Natural killer cell (primary cell): Measurements from ENCODE around the genes CLPSL1 and C6orf89.

DNA sequence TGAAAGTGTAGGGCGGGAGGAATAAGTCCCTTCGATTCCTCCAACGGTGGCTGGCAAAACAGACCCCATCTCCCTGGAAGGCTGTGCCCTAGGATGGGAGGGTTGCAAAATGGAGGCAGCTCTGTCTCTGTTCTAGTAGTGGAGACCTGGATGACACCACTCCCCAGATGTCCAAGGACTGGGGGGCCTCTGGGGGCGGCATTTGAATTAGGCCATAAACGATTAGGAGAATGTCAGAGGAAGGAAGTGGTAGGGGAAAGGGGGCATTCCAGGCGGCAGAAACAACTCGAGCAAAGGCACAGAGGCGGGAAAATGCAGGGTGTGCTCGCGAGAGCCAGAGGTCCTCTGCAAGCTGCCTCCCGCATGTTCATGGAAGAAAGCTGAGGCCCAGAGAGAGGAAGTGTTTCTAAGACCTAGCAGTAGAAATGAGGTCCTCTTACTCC lies 18.9 kb upstream of the ARMC12 start:
- PRO-cap, result no peak

DNA sequence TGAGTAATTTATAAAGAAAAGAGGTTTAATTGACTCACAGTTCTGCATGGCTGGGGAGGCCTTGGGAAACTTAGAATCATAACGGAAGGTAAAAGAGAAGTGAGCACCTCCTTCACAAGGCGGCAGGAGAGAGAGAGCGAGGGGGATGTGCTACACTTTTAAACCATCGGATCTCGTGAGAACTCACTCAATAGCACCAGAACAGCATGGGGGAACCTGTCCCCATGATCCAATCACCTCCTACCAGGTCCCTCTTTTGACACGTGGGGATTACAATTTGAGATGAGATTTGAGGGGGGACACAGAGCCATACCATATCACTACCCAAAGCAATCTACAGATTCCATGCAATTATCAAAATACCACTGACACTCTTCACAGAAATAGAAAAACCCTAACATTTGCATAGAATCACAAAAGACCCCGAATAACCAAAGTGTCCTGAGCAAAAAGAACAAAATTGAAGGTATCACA lies 16.1 kb upstream of the CLPSL2 start:
- PRO-cap, result no peak

DNA sequence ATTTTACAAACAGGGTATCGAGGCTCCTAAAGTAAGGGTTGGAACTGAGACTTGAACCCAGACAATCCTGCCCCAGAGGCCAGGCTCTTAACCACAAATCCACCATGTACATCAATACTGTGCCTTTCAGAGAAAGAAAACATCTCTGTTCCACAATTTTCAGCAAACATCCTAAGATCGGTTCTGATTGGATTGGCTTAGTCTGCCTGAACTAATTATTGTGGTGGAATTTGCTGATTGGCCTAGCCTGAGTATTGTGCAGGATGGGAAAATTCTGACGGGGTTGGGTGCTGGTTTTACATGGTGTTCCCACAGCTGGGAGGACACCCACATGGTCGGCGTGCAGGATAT lies at the start of gene CLPSL1:
TSS of gene CLPSL1 (plus strand) at position 299 of the 351 bp plus-strand sequence.
- PRO-cap, result no peak

DNA sequence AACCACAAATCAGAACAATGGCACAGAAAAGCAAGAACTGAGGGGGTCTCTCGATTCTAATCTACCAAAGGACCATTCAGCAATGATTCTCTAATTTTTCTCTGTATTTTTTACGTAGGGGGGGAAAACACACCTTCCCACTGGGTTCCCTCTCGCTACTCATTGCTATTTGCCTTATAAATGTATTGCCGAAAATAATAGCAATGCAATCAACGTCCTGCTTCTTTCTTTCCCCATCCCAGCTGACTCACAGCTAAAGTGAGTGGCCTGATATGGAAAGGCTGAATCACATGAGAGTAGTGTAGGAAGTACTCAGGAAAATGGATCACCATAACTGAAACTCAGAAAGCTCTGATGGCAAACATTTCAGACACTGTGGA lies 49.2 kb upstream of the SRPK1 start:
- PRO-cap, result no peak

GRCh38 chr6:36118964-36120170 lies 10.9 kb upstream of the MAPK13 start:
- PRO-cap, result no peak

DNA sequence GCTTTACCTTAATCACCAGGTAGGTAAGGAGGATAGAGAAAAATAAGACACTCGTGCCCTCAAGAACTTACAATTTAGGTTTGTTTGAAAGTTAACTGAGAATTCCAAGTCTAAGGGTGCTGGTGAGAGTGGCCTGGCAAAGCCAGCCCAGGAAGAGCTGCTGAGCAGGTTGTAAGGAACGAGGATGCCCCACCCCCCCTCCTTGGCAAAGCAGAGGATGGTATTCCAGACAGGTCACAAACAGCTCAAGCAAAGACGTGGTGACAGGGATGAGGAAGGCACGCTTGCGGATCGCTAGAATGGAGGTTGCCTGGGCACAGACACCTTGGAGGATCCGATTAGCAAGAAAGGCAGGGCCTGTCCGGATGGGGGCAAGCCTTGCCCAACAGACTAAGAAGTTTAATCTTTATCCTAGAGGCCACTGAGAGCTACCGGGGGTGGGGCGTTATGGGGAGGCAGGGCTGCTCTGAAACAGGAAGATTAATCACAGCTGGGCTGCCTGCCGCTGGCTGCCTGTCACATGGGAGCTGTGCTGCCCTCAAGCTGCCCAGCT lies 9.4 kb upstream of the MAPK13 start:
- PRO-cap, result bidirectional peak, plus-strand start at position 483 of the sequence, minus-strand start at position 363 of the sequence

GRCh38 chr6:36131192-36131431 lies 799 bp downstream of the MAPK13 start:
- PRO-cap, result no peak

DNA sequence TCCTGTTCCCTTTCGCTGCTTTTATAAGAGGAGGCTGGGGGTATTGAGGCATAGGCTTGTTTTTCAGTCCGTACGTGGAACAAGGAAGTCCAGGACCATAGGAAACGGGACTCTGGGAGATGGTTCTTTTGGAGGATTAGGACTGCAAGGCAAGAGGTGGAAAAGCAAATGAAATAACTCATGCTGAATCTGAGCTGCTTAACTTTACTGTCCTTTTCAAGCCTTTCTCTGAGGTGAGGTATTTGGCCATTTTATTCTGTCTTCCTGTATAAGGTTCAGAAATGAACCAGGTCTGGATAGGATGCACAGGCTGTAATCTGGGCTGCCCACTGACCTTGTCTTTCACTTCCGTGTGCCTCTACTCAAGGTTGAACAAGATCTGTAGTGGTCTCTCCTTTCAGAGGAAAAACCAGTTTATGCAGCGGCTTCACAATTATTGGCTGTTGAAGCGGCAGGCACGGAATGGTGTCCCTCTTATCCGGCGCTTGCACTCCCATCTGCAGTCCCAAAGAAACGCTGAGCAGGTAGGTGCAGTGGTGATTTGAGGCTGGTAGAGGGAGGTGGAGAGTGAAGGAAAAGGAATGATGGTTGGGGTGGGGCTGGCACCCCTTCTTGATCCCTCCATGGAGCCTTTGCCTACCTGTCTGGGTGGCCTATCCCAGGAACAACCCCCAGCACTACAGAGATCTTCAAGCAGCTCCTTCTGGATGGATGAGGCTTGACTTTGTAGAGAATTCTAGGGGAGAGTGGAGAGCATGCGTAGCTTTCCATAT lies 7.9 kb downstream of the BRPF3 start:
- PRO-cap, result unidirectional peak, plus-strand start at position 51 of the sequence

- PRO-cap, result no peak
Measured at GRCh38 chr6:36244776-36245113, 25.1 kb upstream of the PNPLA1 start.

GRCh38 chr6:36314054-36314727 lies 22.5 kb downstream of the BNIP5 start:
- PRO-cap, result unidirectional peak, minus-strand start at chr6:36314338

DNA sequence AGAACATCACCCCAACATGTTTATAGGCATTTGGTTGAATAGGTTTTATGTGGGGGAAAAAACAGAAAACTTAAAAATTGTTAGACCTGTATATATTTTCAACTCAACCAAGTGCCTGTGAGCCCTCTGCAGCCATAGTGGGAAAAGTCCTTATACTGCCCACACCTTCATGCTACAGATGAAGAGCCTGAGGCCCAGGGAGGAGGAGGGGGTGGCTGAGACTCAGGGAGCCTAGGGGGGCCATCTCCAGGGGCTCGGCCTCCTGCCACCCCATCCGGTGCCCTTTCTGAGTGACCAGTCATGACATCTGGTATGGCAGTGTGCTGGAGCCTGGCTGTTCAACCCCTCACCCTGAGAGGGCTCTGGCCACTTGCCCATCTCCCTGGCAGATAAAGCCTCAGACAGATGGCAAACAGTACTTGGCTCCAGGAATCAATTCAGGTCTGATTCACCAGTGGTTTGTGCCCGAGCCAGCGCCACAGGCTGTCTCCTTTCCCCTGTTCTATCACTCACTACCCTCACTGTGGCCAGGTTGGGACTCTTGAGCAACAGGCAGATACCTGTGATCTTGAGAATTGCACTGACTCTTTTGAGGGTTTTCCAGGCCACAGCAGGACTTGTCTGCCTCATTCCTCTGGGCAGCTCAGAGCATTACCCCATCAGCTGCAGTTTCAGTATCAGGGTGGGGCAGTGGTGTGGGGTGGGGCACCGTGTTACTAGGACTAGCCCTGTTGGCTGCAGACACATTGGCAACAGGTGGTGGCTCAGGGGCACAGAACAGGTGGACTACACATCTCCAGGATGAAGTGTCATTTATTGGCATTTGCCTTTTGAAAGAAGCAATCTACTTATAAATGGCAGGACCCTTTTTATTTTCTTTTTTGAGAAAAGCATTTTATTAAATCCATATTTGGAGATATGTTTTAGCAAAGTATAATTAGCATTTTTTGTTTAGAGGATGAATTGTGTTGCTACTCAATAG lies 22.9 kb downstream of the SRSF3 start:
- PRO-cap, result no peak

DNA sequence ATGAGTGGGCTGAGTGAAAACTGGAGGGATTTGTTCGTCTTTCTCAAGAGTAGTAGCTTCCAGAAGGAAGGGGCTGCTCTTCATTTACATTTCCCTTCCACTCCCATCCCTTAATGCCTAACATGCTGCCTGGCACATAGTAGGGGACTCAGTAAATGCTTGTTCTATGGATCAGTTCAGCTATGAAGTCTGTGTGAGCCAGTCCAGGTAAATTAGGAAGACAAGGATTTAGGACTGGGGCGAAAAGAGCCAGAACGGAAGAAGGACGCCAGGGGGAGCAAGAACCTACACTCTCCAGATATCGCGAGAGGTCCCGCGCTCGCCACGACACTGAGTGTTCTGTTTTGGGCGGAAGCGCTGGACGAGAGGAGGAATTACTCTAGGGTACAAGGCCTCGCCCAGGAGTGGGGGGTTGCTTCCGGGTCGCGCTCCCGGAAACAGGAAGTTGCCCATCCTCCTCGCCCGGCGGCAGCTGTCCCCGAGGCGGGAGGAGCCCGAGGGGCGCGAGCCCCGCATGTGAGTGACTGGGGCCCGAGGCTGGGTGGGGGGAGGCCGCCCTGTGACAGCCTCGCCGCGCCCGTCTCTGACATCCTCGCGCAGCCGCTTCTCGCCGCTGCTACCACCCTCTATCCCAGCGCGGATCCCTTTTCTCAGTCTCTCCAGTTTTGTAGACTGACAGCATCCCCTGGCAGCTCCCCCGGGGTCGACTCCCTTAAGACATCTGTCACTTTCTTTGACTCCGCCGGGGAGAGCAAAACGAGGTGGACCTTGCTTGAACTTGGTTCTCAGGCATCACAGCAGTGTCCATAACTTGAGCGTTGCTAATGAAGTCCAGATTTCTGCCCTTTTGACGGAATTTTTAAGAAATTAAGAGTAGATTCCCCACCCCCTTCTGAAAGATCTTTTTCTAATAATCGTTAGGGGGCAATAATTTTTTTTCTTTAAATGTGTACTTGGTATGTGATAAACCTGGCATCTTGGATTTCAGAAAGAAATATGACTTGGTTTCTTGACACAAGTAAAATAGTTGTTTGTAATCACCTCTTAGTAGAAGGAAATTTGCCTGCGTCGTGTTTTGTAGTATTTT lies at the start of gene C6orf89:
TSS of gene C6orf89 (plus strand) at position 440 of the 1,087 bp plus-strand sequence.
- PRO-cap, result bidirectional peak, plus-strand start at position 499 of the sequence, minus-strand start at position 341 of the sequence

DNA sequence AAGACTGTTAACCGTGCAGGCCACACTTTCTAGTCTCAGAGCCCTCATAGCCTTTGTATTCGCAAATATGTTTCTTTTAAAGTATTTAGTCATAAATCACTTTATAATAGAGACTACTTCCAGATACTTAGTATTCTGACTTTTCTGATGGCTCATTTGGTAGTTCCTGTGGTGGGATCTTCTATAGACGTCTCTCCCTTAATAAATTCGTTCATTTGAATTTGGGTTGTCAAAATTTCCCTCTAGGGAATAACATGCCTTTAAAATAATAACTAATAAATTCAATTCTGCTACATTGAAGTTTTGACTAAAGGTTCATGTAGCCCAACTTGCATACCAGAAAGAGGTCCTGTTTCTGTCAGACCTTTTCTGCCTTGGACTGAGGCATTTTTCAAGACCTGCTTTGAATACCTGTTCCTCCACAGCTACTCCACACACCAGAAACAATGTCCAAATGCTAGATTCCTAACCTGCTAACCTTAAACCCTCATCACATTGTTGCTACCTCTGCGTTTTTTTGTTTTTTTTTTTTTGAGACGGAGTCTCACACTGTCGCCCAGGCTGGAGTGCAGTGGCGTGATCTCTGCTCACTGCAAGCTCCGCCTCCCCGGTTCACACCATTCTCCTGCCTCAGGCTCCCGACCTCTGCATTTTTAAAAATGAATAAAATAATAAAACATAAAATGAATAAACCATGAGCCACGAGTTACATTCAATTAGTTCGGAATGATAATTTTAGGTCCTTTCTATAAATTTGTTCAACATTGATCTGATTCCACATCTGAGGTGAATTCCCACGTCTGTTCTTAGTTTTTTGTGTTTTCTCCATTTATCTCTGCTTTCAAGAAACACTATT lies 1.1 kb downstream of the C6orf89 start:
- PRO-cap, result no peak

DNA sequence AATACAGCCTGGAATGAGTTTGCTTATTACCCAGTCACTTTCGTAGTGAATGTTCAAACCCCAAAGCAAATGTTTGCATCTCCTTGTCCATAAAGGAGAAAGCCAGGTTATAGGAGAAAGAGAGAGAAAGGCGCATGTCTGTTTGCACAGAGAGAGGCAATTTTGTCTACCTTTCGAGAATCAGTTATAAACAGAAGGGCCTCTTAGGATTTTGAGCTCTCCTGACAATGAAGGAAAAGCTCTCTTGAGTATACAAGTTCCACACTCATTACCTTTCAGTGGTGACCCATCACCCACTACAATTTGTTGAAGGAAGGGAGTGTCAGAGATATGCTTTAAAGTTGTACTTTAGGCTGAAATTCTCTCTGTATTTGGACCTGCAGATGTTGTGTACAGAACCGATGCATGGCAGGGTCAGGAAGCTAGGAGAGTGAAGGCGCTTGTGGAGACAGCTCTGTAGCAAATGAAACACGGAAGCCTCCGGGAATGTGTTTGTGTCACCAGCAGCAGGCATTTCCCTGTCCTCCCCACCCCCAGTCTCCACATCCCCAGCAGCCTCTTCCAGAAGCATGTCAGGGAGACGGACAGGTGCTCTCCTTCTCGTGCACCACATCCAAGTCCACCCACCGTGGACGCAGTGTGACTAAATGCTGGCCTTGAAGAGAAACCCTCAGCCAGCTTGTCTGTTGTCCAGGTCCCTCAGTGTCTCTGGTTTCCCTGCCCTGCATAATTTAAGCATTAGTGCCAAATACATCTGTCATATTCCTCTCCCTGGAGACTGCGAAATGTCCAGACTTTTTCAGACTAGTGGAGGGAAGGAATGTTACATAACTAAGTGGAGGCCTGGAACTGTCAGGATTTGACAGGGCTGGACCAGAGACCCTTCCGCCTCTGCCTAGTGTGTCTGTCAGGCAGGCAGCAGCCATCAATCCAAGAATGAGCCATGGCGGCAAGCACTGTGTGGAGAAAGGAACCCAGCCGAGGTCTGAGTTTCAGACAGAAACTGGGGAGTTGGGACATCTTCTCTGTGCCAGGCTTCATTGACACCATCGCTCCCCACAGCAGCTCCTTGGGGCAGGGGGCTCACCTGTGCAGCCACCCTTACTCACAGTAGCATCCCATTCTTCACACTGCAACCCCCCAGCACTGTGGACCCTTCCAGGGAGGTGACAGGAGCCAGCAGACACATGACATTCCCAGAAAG lies 26.8 kb upstream of the PI16 start:
- PRO-cap, result no peak

GRCh38 chr6:36928518-36929010 lies 26.0 kb upstream of the PI16 start:
- PRO-cap, result no peak

DNA sequence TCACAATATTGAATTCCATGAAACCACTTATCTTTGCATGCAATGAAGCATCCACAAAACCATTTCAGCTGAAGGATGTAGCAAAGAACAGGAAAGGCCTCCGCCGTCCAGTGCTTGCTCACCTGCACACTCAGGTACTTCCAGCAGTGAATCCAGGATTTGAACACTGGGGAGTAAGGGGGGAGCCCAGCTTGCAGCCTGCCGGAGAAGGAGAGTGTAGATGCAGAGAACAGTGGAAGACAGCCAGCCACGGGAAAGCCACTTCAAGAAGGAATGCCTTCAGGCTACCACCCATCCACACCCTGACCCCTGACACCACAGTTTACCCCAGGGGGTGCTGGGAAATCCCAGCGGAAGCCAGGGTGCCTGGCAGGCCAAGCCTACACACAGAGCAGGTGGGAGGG lies 15.4 kb downstream of the PI16 start:
- PRO-cap, result no peak

- PRO-cap, result no peak
Measured at GRCh38 chr6:36972908-36973708, 12.9 kb downstream of the MTCH1 start.

DNA sequence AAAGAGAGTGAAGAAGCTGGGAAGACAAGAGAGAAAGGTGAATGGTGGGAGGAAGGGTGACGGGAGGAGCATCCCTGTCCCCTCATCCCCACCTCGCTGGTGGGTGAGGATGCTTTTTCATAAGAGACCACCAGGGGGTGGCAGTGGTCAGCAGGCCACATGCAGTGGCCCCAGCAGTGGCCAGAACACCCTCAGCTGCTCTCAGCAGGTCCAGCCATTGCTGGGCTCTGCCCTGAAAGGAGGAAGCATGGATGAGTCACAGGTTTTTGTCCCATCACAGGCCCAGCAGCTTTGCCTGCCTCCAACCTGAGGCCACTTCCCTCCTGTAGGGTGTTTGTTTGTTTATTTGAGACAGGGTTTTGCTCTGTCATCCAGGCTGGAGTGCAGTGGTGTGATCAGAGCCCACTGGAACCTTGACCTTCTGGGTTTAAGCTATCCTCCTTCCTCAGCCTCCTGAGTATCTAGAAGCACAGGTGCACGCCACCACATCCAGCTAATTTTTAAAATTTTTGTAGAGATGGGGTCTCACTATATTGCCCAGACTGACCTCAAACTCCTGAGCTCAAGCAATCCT lies 23.9 kb downstream of the FGD2 start:
- PRO-cap, result no peak

DNA sequence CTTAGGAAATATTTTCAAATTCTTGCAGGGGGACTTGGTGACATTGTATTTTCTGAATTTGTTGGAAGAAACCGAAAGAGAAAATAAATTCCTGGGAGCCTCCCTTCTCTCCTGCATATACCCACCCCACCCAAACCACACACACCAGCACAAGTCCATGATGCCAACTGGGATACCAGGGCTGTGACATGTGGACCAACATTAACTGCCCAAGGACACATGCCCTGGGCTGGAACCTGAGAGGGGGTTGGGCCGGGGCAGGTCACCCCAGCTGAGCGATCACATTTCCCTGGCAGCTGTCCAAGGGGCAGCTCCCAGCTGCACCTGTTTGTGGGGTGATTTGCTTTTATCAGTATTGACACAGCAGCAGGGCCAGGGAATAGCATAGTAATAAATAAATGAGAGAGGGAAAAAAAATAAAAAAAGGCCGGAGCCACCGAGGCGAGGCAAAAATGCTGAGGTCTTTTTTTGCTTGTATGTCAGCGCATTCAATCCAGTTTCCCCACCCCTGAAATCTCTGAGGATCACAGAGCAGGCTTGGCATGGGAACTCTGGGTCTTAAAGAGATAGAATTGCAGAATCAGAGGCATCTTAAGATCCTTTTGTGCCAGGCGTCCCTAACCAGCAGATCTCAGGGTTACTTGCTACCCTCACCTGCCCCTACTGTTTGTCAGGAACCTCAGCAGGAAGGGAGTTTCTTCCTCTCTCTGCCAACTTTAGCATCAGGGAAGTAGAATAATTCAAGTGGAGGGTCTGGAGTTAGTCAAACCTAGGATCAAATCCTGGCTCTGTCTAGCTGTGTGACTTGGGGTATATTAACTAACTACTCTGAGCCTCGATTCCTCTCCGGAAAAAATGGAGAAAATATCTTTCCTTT lies 66.5 kb upstream of the PIM1 start:
- PRO-cap, result no peak

- PRO-cap, result no peak
Measured at GRCh38 chr6:37155272-37155782, 14.6 kb upstream of the PIM1 start.